Peritoneum (tissue), 1 donor: ENCODE results near the gene CDC42BPA.

DNA sequence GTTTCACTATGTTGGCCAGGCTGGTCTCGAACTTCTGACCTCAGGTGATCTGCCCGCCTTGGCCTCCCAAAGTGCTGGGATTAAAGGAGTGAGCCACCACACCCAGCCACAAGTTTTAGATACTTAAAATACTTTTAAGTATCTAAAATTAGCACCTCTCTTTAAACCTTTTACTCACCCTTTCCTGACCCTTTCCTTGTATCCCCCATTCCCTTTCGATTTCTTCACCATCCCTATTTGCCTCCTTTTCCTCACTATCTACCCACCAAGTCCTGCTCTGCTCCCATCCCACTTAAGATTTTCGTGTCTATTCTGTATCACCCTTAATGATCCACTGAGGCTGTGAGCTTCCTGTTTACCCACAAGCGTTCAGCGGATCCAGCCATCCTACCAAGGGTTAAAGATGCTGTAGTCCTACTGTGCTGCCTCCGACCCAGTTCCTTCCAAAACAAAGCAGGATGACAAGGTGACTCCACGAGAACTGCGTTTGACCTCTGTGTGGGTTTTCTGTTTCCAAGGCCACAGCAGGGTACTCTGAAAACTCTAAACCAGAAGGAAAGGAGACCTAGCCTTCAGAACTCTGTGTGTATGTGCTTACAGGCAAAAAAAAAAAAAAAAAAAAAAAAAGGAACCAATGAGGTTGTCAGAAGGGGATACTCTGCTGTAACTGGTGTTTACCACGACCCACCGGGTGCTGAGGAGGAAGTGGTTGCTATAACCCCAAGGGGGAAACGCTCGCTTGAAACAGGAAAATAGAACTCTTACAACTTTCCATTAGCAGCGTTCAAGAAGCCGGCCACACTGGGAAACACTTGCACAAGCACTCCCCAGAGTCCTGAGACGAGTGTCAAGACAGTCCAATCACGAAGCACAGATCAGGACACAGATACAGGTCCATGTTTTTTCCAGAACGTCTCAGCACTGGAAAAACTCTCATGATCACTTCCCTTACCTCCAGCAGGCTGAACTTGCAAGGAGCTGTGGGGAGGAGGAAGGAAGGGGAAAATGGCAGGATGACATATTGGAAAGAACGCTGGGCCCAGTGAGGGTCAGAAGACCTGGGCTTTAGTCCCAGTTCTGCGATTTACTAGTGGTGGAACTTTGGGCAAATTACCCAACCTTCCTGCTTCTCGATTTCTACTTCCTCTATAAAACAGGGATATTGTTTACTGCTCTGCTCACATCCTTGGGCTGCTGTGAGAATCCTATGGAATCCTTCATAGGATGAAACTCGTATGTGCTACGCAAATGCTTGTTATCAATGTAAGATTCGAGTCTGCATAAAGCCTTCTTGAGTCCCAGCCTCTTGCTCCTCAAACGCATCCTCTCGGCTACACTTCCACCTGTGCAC is 64.1 kb downstream of the ITPKB start:
- PRO-cap = no peak

GRCh38 chr1:226722929-226723646 is 16.0 kb downstream of the ITPKB start:
- PRO-cap = no peak

- PRO-cap = no peak
These were observed 22.3 kb upstream of the PSEN2 start for GRCh38 chr1:226848134-226848522.

DNA sequence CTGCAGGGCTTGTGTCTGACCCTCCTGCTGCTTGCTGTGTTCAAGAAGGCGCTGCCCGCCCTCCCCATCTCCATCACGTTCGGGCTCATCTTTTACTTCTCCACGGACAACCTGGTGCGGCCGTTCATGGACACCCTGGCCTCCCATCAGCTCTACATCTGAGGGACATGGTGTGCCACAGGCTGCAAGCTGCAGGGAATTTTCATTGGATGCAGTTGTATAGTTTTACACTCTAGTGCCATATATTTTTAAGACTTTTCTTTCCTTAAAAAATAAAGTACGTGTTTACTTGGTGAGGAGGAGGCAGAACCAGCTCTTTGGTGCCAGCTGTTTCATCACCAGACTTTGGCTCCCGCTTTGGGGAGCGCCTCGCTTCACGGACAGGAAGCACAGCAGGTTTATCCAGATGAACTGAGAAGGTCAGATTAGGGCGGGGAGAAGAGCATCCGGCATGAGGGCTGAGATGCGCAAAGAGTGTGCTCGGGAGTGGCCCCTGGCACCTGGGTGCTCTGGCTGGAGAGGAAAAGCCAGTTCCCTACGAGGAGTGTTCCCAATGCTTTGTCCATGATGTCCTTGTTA is 25.1 kb downstream of the PSEN2 start:
- PRO-cap = no peak

DNA sequence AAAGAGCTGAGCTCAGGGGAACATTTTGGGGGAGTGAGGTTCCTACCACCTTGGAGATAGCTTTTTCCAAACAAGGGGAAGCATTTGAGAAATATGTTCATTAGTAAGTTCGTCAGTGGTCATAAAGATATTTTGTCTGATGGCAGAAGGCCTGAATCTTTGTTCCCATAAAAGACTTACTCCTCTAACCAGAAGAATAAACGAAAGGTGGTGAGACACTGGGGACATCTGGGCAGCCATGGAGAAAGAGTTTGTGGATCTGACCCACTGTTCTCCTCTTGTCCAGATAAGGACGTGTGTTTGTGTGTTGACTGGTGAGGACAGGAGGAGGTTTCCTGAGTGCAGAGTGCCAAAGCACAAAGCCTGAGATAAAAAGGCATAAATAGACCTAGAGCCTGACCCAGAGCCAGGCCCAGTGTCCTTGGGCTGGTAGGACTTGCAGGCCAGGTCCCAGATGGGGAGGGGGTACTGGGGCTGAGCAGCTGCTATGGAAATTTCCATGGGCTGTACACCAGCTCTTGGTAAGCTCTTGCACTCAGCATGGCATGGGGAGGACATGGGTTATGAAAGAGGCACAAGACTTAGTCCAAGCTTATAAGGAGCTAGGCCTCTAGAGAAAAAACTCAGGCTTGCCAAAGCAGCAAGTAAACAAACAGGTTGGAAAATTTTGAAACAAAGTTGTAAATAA is 19.7 kb upstream of the COQ8A start:
- PRO-cap = no peak

- PRO-cap = no peak
These were observed 34.4 kb downstream of the COQ8A start for GRCh38 chr1:226974451-226975009.

DNA sequence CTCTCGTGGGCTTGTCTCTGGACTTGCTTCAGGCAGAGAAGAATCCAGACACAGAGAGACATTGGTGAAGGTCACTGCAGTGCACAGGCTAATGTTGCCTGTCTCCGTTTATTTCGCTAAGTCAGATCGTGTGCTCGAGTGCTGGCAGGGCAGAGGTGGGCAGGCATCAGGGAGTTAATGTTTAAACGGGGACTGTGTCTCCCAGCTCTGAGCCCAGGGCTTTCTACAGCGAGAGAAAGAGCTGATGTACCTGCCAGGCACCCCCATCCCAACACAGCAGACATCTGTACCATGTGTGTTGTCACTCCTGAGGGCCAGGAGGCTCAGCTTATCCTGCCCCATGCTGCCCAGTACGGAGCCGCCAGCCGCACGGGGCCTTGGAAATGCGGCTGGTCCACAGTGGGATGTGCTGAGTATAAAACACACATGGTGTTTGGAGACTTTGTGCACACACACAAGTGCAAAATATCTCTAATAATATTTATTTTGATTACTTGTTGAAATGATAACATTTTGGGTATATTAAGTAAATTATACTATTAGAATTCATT is 35.0 kb downstream of the COQ8A start:
- PRO-cap = no peak

GRCh38 chr1:227288850-227289737 is 29.2 kb downstream of the CDC42BPA start:
- PRO-cap = no peak

GRCh38 chr1:227301820-227302702 is 16.2 kb downstream of the CDC42BPA start:
- PRO-cap = no peak

DNA sequence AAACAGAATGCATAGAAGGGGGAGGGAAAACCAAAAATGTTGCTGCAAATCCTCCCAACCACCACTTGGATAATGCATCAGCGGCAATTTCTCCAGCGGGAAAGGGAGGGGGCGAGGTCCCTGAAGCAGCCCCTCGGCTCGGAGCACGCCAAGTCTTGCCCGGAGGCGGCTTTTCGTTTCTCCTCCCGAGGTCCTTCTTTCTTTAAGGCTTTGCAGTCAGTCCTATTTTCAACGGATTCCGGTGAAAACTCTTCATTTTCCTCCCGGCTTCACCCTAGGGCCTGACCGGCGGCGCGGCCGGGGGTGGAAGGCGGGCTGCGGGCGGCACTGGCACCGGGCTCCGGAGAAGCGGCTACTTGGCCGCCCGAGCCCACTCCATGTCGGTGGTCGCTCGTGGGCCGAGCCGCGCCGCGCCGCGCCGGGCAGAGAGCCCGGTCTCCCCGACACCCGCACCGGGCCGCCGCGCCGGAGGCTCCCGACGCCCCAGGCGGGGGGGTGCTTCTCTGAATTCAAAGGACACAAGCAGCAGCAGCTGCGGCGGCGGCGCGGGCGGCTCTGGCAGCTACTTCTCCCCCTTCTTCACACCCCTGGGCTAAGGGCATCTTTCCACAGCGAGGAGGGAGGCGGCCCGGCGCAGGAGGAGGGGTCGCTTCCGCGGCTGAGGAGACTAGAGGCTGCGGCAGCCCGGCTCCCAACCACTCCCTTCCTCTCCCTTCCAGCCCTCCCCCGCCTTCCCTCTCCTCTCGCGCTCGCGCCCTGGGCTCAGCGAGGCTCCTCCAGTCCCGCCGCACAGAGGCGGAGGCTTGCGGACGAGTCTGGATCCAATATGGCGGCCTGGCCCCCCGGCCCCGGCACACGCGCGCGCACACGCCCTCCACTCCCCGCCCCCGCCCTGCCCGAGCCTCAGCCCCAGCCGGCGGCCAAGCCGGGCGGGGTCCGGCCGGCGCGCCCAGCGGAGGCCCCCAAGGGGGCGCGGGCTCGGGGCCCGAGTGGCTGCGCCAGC is at the start of gene CDC42BPA:
TSS of gene CDC42BPA (minus strand) at position 828 of the 1,003 bp plus-strand sequence.
- PRO-cap = bidirectional peak, plus-strand start at position 965 of the sequence, minus-strand start at position 710 of the sequence

DNA sequence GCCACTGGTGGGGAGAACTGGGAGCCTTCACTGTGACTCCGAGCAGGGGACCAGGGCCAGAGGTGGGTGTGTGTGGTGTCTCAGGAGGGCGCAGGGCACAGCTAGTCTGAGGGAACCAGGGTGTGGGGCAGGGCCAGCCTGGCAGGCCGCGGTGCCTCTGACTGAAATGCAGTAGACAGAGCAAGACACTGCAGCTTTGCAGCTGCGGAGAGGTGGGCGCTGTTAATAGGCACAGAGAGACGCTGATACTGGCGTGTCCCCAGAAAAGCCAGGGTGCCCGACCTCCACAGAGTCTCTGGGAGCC is 28.4 kb upstream of the PRSS38 start:
- PRO-cap = no peak

DNA sequence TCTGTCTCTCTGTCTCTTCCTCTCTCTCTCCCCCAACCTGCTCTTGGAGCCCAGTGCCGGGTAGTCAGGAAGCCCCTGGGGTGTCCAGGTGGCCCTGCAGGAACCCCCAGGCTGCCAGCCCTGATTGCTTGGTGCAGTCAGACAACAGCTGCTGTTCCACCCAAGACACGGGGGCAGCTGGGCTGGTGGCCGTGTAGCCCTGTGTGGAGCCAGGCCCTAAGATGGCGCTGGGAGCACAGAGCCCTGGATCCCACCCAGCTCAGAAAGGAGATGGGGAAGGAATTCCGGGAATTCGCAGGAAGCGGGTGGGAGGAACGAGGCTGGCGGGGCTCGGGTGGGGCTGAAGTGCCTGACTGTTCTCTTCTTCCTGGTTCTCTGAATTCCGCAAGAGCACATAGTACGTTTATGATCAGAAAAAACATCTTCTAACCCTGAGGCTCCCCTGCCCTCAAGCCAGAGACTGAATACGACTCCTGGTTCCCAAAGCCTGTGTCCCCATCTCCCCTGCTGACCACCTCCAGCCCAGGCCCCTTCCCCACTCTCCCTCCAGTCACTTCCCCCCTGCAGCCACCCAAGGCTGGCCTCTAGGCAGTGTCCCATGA is 55.1 kb downstream of the WNT9A start:
- PRO-cap = no peak

GRCh38 chr1:228085067-228086252 is 3.0 kb downstream of the ARF1 start:
- PRO-cap = no peak

DNA sequence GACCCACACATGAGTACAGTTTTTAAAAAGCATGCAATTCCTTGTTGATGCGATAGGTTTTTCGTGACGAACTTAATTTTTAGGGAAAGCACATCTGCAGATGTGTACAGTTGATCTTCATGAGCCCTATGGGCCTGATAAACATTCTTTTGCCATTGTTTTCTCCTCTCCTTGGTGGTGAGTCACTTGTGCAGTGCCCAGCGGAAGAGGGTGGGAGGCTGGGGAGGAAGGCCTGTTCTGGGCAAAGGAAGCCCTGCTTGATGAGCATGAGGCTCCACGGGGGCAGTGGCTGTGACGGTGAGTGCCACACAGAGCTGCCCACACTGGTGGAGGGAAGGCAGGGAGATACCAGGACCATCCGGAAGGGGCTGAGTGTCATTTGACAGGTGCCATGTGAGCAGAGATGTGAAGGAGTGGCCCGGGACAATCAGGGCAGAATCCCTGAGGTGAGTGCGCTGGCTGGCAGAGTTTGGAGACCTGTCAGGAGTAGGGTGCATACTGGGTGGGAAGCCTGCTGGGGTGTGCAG is 5.4 kb downstream of the ARF1 start:
- PRO-cap = no peak

- PRO-cap = no peak
These were observed 6.3 kb downstream of the C1orf35 start for GRCh38 chr1:228096592-228097500.

- PRO-cap = no peak
These were observed 5.7 kb downstream of the C1orf35 start for GRCh38 chr1:228097501-228097827.

DNA sequence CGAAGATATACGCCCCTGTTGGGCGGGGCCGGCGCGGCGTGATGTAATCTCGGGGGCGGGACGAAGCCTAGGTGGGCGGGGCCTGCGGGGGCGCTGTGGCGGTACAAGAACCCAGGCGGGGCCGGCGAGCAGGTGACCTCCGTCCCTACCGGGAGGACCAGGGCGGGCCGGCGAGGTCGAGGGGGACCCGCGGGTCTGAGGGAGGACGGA is 174 bp upstream of the MRPL55 start:
- PRO-cap = bidirectional peak, plus-strand start at position 106 of the sequence, minus-strand start outside the sequence

DNA sequence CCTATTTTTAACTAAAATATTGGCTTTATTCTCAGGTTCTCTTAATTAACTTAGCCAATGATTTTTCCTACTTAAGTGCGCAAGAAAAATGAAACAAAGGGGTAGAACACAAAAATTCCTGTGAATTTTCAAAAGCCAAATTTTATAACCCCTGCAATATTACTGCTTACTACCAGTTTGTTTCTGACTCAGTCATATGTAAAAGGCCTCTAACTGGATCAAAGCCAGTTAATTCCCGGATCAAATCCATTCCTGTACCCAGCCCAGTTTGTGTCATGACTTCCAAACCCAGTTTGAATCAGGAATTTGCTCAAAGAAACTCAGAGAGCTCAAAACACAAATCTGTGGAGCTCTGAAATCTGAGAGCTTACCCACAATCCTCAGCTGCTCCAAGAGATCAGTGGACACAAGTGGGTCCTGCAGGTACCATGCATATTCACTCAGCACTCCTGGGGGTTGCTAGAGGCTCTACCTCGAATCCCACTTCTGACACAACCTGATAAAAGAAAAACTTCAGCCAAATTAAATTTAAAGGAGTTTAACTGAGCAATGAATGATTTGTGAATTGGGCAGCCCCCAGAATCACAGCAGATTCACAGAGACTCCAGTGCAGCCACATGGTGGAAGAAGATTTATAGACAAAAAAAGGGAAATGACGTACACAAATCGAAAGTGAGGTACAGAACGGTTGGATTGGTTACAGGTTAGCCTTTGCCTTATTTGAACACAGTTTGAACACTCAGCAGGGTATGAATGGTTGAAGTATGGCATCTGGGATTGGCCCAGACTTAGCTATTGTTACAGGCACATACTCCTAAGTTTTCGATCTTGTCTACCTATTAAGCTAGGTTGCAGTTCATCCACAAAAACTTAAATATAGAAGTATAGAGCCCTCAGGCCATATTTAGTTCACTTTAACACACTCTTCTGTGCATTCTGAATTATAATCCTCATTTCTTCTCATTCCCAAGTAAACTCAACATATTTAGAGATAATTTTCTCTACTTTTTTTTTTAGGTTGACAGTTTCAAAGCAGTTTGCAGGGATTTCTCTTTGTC is 11.9 kb upstream of the MRPL55 start:
- PRO-cap = no peak

DNA sequence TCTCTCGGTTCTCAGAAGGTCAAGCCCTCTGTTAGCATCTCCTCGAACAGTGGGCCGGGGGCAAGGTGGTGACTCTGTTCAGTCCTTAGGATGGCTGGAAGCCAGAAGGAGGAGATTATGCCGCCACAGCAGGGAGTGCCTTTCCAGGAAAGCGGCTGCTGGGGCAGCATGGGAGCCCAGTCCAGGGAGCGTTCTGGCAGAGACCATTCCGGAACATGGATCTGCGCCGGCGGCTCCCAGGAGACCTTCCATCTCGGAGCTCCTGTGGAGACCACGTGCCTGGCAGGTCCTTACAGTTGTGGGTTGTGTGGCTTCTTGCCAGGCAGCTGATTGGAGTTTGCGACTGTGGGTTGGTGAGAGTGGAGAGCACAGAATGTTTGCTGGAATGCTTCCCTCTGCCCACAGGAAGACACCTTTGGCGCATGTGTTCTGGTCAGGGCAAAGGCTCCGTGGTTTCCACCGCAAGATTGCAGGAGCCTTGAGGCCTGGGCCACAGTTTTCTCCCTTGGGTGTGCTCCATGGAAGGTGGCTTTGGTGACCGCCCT is 1.5 kb downstream of the GUK1 start:
- PRO-cap = no peak

DNA sequence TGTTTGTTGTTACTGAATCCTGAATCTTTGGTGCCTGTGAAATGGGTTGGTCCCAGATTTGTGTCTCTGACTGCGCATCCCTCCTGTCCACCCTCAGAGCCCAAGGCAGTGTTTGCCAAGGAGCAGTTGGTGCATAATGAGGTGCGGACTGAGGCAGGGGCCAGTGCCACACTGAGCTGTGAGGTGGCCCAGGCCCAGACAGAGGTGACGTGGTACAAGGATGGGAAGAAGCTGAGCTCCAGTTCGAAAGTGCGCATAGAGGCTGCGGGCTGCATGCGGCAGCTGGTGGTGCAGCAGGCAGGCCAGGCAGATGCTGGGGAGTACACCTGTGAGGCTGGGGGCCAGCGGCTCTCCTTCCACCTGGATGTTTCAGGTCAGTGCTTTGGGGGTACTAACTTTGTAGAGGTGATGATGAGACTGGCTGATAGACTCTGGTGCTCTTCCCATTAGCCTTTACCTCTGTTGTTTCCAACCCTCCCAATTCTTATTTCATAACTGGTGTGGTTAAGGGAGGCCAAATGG is 38.6 kb downstream of the OBSCN start:
- PRO-cap = no peak